Mesenchymal stem cell of adipose (primary cell): ENCODE measurements around the genes SH2D4B, CDHR1 and LDB3.

DNA sequence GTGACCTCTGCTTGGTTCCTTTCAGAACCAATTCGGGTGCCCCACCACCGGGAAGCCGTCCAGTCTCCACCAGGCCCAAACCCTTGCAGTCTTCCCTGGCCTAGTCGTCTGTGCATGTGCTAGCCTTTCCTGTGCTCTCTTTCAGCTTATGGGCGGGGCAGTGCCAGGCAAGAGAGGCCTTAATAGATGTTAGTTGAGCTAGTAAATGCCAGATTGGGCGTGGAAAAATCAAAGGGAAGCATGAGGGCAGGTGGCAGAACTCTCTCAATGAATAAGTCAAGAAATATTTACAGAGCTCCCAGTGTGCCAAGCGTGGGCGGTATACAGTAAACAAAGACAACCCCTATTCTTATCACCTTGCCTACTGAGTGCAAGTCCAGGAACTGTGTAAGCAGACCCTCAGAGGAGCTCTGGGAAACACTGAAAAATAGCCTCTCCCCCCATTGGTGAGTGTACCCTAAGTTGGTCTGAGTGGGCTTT is 1.1 kb downstream of the DYDC2 start:
- CAGE, long polyA plus RNA: no peak

GRCh38 chr10:80426621-80426983 is 18.3 kb downstream of the PRXL2A start:
- CAGE, long polyA plus RNA: no peak

DNA sequence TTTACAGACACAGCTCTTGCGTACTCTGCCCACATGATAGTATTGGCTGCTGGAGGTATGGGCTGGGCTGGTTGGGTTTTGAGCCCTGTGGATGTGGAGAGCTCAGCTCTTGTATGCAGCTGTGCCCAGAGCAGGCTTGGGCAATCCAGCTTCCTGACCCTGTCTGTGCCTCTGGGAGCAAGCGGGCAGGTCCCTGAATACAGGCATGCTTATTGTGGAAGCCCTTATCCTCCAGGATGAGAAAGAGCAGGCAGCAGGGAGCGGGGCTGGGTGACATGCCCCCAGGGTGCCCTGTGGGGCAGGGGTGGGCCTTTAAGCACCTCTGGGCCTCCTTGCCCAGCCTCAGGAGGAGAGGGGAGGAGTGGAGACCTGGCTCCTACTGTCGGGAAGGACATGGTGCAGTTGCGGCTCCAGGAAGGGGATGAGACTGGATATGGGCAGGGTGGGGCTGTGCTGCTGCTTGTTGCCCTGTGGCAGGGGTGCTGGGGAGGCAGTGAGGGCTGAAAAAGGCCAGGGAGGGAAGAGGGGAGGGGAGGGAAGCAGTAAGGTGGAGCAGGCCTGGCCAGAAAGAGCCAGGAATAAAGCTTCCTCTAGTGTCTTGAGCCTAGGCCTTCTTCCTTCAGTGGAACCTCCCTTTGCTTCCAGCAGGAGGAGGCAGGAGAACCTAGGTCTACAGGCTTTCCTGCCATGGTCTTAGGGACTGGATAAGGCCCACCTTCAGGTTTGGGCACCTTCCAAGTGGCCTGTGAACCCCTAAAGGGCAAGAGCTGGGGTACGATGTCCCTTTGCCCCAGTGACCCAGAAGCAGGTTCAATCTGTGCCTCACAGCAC is 32.6 kb upstream of the SH2D4B start:
- CAGE, long polyA plus RNA: no peak

DNA sequence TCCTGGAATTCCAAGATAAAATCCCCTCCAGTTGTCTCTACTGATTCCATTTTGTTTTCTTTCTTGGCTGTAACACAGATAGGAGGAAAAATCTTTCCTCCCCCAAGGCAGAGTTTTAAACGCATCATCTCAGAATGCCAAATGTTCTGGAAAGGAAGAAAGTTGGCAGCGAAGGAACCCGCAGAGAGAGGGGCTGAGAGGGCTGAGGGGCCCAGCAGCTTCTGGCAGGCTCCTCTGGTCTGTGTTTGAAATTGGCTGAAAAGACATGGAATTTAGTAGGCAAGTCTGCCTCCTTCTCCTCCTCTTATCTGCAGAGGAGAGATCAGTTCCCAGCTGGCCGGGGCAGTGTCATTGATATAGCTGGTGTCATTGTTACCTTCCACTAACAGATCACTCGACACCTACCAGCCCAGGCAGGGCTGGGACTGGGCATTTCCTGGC is at the start of gene SH2D4B:
TSS of gene SH2D4B (plus strand) at position 382 of the 441 bp plus-strand sequence.
- CAGE, long polyA plus RNA: no peak

DNA sequence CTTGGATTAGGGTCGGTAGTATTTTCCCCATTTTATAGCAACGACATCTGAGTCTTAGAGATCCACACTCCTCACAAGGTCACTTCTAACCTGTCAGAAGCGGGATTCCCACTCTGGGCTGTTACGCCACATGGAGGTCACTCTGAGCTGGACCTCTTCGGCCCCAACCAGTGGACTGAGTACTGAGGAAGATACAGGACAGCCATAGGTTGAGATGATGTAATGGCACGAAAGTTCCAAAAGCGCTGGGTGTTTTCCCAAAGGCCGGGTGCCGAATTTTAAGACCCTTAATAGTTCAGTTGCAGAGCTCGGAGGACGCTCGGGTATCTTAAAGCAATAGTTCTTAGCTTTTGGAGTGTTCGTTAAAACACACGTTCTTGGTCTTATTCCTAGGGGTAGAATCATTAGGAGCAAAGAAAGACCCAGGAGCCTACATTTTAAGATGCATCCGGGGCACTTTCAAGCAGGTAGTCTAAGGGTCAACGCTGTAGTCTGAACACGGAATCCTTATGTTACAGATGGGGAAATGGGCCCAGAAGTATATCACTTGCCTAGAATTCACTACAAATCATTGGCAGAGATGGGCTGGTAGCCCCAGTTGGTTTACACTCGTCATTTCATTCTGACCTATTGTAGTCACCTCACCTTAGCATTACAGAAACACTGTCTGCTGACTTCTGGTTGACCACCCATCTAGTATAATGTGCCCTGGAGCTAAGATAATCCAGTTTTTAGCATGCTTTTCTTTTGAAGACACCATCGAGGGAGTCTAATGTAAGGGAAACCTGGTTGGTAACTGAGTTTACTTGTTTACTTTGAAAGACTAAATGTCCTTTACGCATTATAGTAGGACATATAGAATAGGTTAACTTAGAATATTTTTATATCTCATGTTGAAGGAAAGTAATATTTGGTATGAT is 974 bp downstream of the GHITM start:
- CAGE, long polyA plus RNA: no peak

DNA sequence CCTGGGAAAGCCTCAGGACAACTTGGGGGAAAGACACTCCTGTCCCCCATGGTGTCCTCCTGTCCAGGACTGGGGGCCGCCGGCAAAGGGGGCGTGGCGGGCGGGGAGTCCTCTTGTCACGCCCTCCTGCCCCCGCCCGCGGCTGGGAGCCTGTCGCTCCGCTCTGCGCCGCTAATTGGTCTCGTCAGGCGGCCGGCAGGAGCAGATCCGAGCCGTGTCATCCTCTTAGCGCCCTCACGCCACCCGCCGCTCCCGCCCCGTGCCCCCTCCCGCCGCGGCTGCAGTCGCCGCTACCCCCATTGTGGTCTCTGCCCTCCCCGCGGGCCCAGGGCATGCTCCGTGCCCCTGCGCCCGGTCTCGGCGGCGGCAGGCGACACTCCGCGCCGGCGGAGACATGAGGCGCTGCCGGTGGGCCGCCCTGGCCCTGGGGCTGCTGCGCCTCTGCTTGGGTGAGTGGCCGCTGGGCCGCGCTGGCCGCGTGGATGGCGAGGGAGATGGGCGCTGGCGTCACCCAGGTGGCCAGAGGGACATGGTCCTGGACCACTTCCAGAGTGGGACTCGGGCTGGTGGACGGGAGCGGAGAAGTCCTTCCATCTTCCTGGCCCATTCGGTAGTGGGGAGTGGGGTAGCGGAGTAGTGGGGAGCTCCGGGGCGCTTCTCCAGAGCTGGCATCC is at the start of gene CDHR1:
TSS of gene CDHR1 (plus strand) at position 171 of the 674 bp plus-strand sequence.
- CAGE, long polyA plus RNA: no peak

GRCh38 chr10:84296401-84297135 is 31.8 kb upstream of the CCSER2 start:
- CAGE, long polyA plus RNA: no peak

DNA sequence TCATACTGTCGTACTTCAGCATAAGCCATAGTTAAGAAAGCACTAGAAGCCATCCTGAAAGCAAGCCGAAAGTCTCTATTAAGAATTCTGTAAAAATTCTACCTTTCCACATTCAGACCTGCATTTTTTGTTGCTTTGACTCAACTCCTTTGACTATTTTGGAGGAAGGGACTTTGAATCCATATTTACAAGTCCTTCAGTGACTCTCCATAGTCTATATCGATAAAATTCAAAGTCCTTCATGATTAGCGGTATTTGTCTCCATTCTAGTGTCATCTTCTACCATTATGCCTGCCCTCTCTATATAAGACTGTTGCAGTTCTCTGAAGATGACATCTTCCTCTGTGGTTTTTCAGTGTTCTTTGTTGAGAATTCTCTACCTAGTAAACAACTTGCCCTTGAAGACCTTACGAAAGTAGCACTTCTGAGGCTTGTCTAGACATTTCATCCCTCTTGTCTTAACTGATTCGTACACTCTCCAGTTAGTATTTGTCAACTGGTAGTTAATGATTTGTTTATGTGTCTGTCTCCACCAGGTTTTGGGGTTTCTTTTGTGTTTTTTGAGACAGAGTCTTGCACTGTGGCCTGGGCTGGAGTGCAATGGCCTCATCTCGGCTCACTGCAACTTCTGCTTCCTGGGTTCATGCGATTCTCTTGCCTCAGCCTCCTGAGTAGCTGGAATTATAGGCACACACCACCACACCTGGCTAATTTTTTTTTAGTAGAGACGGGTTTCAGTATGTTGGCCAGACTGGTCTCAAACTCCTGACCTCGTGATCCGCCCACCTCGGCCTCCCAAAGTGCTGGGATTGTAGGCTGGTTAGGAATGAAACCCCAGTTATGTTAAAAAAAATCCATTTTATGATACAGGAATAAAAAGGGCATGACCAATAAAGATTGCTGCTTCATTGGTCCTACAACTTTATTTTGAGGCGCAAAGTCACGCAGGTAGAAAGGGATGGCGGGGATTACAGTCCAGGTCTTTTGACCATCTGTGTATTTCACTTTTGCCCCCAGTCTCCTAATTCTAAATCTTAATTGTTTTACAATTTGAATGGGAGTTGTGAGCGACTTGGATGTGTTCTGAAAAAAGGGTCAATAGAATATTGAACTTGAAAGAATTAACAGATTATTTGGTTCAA is 2.0 kb downstream of the CCSER2 start:
- CAGE, long polyA plus RNA: no peak

GRCh38 chr10:84451808-84452345 is 123.5 kb downstream of the CCSER2 start:
- CAGE, long polyA plus RNA: no peak

DNA sequence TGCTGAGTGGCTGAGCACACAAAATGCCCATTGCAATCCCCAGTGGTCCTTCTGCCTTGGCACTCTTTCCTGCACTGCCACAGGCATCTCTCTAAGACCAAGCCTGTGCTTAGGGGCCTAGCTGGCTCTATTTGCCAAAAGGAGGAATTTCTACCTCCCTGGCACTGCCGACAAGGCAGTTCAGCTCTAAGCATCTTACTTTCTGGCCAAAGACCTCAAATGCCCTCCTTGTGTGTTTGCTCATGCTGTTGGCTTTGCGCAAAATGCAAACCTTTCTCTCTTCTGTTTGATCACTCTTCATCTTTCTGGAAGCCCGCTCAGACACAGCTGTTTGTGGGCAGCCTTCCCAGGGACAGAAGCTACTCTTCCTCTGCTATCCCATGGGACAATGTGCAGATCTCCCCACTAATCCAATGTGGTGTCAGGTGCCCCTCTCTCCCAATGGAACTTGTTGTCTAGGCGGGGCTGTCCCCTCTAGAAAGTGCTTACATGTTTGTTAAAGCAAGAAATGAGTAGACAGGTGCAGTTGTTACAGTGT is 278.6 kb downstream of the CCSER2 start:
- CAGE, long polyA plus RNA: no peak

DNA sequence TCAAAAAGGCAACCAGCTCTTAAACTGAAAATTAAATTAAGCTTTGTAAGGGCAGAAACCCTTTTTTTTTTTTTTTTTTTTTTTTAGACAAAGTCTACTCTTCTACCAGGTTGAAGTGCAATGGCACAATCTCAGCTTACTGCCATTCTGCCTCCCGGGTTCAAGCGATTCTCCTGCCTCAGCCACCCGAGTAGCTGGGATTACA is 653.6 kb downstream of the CCSER2 start:
- CAGE, long polyA plus RNA: no peak

GRCh38 chr10:85364053-85364392 is 1002.6 kb downstream of the GRID1 start:
- CAGE, long polyA plus RNA: no peak

DNA sequence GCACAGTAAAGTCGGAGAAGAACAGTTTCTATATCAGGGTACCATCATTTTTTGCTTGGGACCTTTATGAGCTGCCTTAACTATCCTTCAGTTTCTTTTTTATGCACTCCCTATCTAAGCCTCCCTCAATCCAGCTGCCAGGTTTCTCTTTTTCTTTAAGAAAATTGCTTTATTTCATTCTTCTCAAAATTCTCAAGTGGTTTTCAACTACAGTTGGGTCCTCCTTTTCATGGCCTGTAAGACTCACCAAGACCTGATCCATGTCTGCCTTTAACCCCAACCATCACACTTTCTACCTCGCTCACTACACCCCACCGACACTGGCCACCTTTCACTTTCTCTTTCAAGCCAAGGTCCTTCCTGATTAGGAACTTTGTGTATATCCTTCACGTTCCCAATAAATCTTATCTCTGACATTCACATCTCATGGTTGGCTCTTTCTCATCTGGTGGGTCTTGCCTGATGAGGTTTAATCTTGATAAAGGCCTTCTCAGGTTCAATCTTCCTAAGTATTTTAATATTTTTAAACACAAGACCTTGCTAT is 625.0 kb downstream of the GRID1 start:
- CAGE, long polyA plus RNA: no peak

DNA sequence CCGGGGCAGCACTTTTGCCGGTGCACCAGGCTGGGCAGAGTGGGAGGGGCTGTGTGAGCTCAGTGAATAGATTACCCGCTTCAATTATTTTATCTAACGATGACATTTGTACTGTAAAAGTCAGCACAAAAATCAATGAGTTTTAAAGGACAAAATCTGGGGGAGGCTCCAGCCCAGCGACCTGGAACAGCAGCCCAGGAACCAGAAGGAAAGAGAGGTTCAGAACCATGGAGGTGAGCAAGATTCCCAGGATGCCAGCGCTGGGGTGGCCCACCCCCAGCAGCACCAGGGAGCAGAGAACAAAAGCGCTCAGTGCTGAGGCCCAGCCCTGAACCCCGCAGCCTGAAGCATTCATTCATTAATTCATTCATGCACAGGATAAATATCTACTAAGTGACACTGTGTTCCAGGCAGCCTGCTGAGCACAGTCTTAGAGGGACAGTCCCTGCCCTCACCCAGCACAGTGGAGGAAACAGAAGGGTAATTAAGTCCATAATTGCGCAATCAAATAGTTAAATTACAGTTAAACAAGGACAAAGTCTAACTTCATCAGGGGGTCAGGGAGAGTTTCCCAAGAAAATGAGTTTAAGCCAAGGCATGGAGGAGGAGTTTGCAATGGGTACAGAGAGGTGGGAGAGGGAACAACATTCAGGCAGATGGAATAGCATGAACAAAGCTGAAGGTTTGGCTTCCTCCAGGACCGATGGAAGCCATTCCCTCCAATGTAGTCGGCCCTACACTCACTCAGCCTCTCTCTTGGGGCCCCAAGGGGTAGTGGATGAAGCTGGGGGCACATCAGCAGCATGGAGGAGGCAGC is 202.3 kb downstream of the GRID1 start:
- CAGE, long polyA plus RNA: no peak

DNA sequence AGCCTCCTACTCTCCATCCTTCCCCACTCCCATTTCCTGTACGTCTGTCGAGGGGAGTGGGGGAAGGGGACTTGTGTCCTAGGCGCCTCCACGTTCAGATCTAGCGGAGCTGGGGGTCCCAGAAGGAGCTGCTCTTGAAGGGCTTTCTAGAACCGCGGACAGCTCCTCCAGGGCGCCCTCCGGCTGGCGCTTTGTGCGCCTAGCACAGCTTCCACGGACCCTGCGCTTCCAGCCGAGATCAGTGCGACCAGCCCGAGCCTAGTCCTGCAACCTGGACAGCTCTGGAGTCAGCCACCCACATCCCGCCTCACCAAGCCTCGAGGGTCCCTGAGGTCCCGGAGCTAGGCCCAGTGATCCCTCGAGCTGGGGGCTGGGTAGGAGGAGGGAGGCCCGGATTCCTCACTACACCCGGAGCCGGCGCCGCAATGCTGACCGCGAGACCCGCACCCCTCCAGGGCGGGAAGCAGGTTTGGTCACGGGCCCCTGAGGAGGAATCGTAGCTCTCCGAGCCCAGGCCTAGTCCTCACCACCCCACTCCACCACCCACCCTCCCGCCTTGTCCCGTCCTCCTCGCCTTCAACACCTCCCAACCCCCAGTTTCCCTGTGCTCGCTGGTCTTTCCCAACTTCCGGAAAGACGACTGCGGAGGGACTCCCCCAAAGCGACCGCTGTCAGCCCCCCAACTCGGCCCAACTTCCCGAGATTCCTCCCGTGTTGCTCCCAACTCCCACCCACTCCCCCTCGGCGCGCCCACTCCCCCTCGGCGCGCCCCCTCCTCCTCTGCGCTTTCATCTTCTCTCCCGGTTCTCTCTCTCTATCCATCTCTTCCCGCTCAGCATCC is 1.7 kb downstream of the GRID1 start:
- CAGE, long polyA plus RNA: no peak

DNA sequence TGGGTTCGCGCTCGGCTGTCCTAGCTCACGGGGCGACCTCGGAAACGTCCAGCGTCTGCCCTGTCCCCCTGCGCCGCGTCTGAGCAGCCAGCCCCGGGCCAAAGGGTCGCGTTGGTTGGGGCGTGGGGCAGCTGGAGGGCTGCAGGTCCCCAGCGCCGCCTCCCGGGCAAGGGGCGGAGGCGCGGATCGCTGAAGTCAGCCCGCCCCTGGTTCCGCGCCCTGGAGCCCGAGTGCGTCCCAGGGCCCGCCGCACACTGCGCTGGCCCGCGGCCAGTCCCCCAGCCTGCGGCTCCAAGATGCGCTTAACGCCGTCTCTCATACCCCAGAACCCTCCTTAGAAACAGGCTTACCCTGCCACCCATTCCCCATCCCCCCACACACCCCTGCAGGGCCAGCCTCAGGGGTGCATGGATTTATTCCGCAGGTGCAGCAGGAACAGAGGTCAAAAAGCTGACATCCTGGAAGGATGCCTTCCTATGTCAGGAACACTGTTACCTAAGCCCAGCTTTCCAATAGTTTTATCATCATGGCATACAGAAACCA is 22.1 kb upstream of the OPN4 start:
- CAGE, long polyA plus RNA: no peak

- CAGE, long polyA plus RNA: no peak
Observed at GRCh38 chr10:86657375-86657770, 3.0 kb downstream of the OPN4 start.

GRCh38 chr10:86668193-86669179 is at the start of gene LDB3:
Gene LDB3, plus strand, starts transcription at chr10:86668511.
- CAGE, long polyA plus RNA: no peak

GRCh38 chr10:86672175-86672929 is 4.0 kb downstream of the LDB3 start:
- CAGE, long polyA plus RNA: no peak

- CAGE, long polyA plus RNA: no peak
Observed at GRCh38 chr10:86795088-86795782, 38.8 kb downstream of the BMPR1A start.